Penis (tissue), 1 donor: Measurements from ENCODE around the gene GRAMD2A.

DNA sequence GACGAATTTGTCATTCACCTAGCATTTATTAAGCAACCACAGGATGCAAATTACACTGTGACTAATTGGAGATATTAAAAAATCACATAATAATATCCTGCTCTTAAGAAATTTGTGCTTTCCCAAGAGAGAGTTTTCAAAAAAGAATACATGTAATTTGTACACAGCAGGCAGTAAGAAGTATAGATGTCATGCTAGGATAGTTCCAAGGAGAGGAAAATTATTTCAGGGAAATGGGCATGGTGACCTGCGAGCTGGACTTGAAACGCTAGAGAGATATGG, 230.5 kb upstream of the NR2E3 start:
- PRO-cap: no peak

- PRO-cap: no peak
Observed at GRCh38 chr15:71690327-71691017, 119.9 kb upstream of the NR2E3 start.

DNA sequence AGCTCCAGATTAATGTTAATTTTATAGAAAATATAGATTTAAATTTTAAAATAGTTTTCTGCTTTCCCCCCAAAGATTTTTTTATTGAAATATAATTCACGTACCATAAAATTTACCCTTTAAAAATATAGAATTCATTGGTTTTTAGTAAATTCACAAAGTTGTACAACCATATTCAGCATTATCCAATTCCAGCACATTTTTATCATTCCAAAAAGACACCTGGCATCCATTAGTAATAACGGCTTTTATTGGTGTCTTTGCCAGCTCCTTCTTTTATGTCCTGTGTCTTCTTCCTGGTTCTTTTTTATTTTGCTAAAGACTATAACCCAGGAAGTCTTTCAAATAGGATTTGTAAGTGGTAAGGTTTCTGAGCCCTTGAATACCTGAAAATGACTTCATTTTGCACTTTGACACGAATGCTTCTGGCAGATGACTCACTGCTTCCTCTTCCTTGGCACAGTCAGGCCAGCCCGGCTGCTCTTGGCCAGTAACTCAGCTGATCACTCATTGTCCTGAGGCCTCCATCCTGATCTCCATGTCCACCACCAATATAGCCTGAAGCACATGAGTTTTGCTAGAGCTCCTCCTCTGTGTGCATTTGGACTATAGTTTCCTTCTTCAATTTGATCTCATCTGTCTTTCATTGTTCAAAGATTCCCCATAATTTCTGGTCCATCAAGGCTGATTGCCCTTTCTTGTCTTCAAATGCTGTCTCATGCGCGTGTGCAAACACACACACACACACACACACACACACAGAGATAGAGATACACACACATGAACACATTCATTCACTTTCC, 48.7 kb upstream of the NR2E3 start:
- PRO-cap: no peak

DNA sequence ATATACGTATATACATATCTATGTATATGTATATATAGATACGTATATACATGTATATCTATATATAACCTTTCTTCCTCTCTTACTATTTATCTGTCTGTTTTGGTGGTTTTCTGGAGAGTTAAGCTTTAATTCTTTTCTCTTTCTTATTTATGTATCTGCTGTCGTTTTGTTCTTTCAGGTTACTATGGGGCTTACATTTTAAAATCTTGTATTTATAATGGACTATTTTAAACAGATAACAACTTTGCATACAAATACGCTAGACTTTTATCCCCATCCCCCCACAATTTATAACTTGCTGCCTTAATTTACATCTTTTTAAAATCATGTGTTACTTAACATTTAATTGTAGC, 115.0 kb downstream of the NR2E3 start:
- PRO-cap: no peak

DNA sequence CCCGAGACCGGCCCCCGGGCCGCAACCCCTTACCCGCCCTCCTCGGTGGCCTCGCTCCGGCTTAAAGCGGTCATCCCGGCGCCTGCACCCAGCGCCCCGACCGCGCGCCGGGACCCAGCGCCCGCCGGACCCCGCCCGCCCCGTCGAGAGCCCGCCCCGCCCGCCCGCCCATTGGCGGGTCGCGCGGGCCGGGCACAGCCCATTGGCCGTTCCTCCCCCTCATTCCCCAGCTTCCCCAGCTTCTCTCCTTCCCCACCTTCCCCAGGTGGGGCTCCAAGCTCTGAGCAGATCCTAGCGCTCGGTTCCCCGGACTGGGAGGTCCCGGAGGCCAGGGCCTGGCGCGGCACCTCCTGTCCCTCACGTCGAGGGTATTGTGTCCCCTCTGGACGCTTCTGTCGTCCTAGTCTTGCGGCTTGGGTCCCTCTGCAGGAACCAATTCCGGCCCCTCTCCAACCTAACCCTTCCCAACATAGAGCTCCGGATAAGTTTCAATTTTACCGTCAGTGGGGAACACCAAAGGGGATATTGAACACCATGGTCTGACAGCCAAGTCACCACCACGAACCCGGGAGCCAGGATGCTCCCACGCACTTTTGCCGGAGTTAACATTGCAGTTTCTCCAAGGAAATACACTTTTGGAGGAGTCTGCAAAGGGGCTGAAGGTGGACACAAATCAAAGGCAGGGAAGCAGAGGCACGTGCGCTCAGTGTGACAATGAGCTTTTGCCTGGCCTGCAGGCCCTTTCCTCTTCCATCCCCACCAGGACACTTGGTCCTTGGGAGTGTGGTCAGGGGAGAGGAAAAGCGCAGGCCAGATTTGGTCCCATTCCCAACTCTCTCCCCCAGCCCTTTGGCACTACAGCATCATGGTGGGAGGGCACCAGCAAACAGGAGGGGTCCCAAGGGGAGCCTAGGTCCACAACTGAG, at the start of gene GRAMD2A:
Gene GRAMD2A, minus strand, starts transcription at position 90 of the 926 bp plus-strand sequence.
- PRO-cap: bidirectional peak, plus-strand start at position 258 of the sequence, minus-strand start at position 63 of the sequence

DNA sequence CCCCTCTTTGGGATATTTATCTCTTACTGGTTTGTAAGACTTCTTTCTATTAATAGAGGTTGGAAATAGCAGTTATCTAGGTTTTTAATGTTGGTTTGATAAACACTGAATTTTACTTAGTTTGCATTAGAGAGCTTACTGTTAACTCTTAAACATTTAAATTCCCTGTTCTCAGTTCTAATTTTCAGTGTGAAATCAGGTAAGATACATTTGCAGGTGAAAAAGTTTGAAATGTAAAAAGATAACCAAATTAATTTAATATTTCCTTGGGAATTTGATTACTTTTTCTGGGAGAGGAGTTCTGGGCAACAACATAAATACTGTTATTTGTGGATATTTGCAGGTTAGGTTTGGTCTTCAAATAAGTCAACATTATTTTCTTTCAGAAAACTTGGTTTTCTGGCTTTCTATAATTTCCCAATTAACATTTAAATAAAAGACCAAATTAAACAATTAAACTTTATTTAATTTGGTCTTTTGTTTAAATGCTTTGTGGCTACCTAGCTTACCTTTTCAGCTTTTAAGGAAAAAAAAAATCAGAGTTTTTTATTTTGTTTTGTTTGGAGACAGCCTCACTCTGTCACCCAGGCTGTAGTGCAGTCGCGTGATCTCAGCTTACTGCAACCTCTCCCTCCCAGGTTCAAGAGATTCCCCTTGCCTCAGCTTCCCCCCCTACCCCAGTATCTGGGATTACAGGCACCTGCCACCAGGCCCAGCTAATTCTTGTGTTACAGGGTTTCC, 3.3 kb downstream of the ARIH1 start:
- PRO-cap: no peak

DNA sequence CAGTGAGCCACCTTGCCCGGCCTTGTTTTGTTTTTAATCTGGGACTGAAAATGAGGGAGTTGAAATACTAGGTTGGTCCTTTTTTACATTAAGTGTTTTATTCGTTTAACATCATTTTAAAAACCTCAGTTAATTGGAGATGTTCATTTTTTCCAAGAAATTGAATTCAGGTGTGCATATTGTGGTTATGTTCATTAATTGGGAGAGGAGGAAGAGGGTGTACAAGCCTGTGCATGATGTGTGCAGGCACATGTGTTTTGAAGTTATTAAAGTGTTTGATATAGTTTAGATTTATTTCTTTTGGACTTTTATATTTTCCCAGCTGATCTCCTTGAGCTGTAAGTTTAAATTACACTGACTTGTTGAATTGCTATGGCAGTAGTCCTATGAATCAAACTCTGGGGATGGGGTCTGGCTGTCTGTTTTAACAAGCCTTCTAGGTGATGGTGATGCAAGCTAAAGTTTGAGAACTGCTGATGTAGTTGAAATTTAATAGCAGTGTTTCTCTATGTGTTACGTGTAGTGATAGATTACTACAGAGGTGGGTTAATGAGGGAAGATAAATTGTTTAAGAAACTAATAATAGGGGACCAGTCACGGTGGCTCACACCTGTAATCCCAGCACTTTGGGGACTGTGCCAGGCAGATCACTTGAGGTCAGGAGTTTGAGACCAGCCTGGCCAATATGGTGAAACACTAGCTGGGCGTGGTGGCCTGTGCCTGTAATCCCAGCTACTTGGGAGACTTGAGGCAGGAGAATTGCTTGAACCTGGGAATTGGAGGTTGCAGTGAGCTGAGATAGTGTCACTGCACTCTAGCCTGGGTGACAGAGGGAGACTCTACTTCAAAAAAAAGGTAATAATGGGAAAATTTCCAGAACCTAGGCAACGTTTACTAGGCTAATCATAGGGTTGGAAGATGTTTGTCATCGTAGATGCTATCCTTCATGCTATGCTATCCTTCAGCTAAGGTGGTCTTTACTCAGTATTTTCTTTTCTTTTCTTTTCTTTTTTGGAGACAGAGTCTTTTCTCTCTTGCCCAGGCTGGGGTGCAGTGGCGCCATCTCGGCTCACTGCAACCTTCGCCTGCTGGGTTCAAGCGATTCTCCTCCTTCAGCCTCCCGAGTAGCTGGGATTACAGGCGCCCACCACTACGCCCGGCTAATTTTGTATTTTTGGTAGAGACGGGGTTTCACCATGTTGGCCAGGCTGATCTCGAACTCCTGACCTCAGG, 7.1 kb downstream of the ARIH1 start:
- PRO-cap: no peak

- PRO-cap: no peak
Observed at GRCh38 chr15:72779675-72780304, 3.8 kb downstream of the ADPGK start.

DNA sequence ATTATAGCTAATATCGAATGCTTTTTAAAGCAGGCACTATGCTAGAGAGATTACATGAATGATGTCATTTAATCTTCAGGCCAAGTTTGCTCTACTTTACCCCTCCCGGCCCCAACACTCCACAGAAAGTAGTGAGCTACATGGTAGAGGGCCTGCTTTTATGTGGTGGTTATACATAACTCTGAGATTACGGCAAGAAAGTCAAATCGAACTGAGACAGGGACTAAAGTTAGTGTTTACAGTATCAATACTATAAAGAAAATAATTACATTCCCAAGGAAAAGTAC, 1.1 kb downstream of the ADPGK start:
- PRO-cap: no peak

- PRO-cap: no peak
Observed at GRCh38 chr15:73053595-73054056, 1.4 kb downstream of the NEO1 start.

- PRO-cap: no peak
Observed at GRCh38 chr15:73054382-73055189, 2.3 kb downstream of the NEO1 start.

DNA sequence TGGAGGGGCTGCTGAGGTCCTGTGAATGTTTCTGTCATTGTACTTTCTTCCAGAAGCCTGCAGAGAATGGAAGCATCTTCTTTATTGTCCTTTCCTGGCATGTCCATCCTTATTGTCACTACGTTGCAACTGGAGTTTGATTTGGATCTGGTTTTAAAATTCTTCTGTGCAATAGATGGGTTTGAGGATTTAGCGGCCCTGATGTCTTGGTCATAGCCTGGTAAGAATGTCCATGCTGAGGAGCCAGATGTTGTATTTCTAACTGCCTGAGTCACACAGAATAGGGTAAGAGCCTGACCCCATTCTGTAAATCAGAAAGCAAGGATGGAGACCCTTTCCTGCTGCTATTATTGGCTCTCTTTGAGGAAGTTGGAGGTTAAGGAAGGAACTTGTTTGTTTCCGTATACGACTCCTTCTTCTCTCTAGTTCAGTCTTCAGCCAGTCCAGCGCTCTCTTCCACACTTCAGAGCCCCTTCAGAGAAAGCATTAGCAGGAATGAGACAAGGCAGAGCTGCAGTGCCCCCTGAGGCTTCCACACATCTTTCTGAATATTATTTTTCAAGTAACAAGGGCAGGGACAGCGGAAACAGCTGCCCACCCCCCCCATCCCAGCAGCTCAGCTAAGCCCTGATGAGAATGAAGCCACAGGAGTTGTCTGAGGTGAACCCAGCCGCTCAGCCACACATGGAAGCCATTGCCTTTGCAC, 65.1 kb downstream of the HCN4 start:
- PRO-cap: no peak

- PRO-cap: no peak
Observed at GRCh38 chr15:73564942-73565219, 68.3 kb downstream of the NPTN start.

DNA sequence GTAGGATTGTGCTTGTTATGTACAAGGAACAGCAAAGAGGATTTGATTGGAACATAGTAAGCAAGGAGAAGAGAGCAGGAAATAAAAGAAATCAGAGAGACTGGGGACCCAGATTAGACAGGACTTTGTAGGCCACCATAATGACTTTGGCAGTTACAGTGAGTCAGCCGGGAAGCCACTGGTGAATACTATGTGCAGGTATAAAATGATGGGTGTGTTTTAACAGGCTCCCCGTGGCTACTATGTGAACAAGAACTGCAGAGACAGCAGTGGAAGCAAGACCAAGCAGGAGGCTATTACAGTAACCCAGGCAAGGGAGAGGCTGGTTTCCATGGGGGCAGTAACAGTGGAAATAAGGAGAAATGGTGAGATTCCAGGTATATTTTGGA, 55.2 kb downstream of the NPTN start:
- PRO-cap: no peak

DNA sequence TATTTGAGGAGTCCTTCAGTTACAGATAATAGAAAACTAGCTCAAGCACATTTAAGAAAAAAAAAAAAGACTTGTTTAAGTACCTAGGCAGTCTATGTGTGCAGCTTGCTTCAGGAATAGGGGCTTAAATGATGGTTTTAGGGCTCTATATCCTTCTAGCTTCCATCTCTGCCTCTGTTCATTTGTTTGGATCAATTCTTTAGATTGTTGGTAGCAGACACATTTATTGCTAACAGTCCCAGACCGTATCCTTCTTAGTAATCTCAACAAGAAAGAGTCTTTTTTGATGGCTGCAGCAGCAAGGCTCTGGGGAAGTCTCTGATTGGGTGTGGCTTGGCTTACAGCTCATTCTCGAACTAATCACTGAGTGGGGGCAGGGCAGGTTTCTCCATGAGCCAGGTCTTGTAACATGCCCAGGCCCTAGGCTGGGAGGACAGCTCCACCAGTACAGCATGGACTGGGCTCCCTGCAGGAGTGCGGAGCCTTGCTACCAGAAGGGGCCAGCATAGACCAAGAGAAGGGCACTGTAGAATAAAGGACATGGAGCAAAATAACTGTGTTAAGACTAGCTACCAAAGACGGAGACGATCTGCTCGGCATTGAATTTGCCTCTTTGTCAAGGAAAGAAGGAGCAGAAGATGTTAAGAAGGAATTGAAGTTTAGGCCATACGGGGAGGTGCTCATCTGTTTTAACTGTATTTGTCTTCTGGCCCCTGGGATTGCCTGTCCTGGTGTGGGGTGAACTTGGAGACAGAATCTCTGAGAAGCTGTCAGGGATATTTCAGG, 7.2 kb downstream of the CD276 start:
- PRO-cap: no peak

DNA sequence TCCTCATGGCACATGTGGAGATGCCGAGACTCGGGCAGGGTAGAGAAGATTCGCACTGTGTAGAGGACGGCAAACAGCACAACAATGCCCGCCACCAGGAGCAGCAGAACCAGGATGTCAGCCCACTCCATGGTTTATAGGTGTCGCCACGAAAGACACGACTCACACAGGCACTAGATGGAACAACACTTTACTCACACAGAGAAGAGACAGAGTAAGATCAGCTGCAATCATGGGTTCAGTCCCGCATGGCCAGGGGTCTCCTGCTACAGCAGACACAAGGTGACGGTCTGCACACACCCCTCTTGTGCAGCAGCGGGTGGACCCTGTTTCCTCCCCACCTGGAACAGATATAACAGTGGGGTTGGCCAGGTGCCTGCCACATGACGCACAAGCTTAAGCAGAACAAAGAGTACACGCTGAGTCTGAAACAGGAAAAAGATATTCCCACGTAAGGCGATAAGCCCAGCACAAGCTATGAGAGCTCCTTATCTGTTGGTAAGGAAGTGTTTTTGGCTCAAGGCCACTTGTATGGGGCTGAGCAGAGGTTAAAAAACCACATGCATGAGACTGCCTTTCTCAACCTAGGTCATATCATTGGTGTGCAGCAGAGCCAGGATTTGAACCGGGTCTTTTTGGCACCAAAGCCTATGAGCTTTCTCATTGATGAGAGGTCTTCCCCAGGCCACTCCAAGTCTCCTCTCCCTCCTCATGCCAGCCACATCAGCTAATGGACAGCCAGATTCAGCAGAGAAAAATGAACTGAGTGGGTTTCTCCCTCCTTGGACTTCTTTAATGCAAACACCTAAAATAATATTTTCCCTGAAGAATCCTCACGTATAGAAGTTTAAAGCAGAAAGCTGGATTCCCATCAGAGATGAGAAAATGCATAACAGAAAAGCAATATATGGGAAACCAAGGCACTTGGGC, 2.3 kb upstream of the TBC1D21 start:
- PRO-cap: no peak

- PRO-cap: no peak
Observed at GRCh38 chr15:73964752-73965335, 27.3 kb downstream of the STOML1 start.

DNA sequence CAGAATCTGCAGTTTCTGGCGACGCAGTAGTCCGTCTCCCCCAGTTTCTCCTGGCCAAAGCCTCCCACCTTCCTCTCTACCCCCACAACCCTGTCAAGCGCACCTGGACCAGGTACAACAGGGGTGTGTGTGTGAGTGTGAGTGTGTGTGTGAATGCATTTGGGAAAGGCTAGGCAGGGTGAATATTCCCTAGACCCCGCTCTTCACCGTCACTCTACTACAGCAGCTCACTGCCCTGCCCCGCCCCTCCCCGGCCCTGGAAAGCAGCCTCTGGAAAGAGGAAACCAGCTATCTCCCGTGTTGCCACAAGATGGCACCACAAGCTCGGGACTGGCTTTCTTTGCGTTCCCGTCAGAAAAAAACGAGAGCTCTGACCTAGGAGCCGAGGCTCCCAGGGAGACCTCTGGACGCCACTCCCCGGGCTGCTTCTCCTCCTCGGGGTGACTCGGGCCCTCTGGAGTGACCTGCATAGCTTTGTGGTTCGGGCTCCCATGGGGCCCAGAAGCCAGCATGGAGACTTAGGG, 19.2 kb downstream of the STOML1 start:
- PRO-cap: no peak

GRCh38 chr15:74044191-74044983, 38.0 kb downstream of the GOLGA6A start:
- PRO-cap: unidirectional peak, minus-strand start at chr15:74044291

GRCh38 chr15:74120560-74120959, 9.8 kb upstream of the ISLR2 start:
- PRO-cap: no peak